SEM (cell line): Measurements from ENCODE around the gene HDAC2.

DNA sequence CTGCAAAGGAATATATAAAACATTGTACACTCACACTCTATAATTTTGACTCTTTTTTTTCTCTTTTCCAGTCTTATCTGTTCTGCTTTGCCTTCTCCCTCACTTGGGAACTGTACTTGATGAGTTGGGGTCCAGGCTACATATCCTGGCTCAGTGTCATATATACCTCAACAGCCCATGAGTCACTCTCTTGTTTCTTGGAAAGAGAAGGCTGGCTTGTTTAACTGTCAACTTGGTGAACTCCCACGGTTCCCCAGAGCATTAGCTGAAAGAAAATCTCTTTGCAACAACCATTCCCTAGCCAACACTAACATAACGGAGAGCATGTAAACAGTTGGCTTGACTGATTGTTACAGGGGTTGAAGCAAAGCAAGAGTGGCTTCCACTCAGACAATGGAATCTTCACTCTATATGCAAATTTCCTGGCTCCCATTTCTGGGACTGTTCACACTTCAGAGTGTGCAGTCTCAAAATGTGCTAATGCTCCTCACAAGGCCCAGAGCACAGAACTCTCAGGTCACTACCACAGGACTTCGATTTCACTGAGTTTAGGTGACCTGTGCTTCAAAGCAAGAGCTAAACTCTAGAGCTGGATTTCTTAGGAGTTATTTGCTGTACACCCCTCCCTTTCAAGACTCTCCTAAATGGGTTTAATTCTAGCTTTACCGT, 609.6 kb downstream of the RFPL4B start:
- PRO-cap: no peak

- PRO-cap: no peak
Observed at GRCh38 chr6:113018687-113019265, 671.6 kb downstream of the RFPL4B start.

DNA sequence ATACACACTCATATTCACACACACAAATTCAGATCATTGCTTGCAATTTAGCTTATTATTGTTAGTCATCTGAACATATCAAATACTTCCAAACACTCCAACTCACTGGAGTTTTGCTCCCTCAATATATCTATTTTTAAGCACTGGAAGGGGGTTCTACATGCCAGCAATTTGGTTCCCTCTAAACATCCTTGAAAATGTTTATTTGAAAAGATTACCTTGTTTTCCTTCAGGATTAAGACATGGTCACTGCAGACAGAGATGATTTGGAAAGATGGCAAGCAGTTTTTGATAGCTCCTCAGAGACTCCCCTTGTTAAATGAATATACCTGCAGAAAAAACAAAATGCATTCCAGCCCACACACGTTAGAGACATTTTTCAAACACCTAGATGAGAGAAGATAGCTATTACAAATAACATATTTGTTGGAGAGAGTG, 424.0 kb upstream of the MARCKS start:
- PRO-cap: no peak

DNA sequence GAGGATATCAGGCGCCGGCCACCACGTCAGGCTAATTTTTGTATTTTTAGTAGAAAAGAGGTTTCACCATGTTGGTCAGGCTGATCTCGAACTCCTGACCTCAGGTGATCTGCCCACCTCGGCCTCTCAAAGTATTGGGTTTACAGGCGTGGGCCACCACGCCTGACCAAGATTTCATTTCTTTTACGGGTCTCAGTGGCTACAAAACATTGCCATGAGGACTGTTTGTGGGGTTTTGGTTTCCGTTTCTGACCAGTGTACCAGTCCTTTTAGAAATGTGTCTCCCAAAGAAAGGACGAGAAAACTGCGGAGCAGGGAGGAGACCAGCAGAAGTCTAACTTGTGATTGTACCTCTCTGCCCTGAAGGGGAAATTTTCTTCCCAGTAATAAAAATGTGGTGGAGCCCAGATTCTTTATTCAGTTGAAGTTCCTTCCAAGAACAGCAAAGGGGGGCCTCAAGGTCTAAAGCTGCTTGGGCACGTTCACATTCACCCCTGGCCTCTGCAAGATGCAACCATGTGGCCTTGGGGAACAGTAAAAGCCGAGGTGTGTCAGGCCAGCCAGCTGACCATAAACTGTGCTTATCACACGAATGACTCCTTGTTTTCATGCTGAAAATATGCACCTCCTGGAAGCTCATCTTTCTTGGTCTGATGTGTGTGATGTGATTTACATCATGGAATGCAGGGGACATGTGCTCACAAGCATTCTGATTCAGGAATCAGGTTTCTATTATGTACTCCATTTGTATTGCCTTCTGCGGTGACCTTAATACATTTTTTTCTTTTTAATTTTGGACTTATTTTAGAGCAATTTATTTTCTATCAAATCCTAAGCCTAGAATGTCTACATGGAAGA, 211.7 kb upstream of the MARCKS start:
- PRO-cap: no peak

DNA sequence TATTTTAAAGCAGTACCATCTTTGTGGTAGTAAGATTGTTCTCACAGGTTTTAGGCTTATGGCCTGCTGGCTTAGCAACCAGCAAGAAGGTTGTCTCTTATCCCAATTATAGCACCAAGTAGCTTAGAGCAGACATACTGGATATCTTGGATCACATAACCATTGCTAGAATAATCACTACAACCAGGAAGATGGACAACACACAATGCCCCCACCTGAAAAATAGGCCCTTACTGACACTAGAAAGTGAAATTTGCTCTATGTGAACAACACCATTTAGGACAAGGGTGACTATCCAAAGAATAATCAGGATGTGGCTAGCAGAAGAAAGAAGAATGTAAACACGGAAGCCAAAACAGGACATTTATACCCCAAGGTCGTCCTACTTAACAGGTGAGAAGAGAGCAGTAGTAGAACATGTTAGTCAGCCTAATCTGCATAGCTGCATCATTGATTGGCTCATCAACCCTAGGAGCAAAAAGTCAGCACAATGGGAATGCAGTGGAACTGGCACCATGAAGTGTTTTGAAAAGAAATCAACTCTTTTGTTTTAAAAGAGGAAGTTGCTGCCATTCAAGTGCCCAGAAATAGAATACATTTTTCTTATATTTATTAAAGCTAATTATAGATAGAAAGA, 172.7 kb upstream of the MARCKS start:
- PRO-cap: no peak

- PRO-cap: no peak
Observed at GRCh38 chr6:113786134-113786603, 71.0 kb upstream of the MARCKS start.

GRCh38 chr6:113824251-113824815, 32.8 kb upstream of the MARCKS start:
- PRO-cap: no peak

GRCh38 chr6:113859451-113860466, 2.6 kb downstream of the MARCKS start:
- PRO-cap: no peak

DNA sequence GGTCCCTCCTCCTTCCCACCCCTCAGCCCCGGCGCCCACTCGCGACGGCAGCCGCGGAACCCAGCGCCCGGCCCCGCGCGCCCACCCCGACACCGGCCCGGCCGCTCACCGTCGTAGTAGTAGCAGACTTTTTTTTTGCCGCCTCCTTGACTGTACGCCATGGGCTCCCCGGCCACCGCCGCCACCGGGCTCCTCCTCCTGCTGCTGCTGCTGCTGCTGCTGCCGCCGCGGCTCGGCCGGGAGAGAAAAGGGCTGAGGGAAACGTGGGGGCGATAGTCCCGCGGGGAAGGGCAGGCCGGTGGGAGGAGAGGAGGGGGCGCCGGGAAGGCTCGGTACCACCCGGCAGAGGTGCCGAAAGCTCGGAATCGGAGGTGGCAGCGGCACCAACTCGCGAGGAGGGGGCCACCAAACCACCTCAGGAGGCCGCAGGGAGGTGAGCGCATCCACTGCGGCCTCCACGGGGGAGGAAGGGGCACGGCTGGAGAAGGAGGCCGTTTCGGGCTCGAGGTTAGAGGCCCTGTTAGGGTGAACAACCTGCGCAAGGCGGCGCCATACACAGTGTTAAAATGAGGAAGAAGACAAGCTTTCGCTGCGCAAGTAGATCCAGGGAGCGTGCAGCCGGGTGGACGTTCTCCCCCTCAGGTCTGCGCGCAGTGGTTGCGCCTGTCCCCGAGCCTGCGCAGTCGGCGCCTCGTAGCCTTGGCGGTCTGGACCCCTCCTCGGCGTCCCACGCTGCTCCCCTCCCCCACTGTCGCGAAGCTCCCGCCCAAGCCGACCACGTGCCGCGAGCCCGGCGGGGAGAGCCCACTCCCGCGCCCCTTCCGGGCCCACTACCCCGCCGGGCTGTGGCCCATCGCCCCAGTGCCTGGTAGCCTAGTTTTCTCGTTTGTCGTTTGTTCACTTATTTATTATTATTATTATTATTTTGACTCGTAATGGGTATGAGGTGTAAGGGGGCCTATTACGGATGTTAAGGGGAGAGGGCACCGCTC, at the start of gene HDAC2:
Gene HDAC2, minus strand, starts transcription at position 401 of the 992 bp plus-strand sequence.
- PRO-cap: bidirectional peak, plus-strand start at position 125 of the sequence, minus-strand start at position 121 of the sequence; bidirectional peak, plus-strand start at position 748 of the sequence, minus-strand start at position 389 of the sequence

GRCh38 chr6:114427973-114428528, 85.2 kb upstream of the HS3ST5 start:
- PRO-cap: no peak

DNA sequence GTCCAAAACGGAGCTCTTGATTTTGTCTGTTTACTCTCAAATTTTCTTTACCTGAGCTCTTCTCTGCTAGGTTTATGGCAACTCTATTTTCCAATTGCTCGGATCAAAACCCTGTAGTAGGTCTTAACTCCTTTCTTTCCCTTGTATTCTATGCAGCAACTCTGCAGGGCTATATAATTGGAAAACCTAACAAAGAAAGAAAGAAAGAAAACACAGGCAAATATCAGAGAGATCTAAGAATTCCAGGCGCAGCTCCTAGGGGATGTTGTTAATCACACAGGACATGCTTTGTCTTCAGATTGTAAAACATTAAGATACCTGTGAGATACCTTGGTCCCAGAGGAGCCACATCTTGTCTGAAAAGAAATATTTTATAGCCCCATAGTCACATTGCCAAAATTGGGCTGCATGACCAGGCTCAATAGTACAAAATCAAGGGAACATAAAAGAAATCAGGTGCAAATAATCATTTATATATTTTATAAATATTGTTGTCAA, 747.8 kb upstream of the HS3ST5 start:
- PRO-cap: no peak

- PRO-cap: no peak
Observed at GRCh38 chr6:116033820-116034060, 27.0 kb downstream of the FRK start.

DNA sequence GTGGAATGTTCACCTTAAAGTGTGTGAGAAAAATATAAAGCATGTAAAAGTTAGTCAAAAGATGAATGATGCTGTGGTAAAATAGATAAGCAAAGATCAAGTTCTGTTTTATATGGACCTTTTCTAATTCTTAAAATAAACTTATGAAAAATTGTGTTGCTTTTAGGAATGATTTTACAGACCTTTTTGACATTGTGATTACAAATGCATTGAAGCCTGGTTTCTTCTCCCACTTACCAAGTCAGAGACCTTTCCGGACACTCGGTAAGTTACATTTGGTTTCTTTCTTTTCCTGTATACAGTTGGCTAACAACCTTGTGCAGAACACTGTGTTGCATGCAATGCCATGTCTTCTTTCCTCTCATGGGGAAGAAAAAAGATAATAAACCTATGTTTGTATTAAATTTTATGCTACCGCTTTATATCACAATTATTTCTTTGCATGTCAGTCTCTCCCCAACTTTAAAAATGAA, 31.0 kb downstream of the TSPYL4 start:
- PRO-cap: no peak

DNA sequence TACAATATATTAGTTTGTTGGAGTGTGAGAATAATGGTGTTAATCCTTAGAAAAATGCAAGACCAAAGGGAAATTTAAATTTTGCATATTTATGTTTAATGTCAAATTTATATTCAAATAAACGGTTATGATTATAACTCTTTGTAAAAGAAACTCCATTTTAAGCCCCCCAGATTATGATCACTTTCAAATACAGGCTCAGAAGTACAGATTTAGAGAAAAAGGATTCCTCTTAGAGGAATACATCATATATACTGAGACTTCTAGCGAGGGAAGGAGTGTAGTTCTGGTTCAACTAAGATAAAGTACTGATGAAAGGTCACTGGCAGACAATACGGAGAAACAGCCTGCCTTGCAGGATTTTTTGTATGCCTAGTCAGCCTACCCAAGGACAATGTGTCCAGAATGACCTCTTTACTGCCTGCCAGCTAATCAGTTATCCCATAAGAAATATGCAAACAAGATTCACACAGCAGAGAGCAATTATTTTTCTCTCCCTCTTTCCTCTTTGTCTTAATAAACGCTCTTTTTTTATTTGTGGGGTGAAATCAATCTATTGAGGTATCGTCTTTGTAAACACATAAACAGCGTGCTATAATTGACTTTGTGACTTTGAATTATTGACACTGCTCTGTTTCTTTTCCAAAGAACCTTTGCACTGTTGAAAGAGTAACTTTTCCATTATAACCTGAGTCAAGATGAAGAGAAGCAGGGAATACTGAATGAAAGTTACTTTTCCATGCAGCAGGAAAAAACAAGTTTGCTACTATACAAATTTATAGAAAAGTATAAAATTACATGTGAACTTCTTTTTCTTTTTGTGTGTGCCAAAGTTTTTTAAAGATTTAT, 1.4 kb upstream of the TSPYL4 start:
- PRO-cap: no peak

- PRO-cap: bidirectional peak, plus-strand start at chr6:116392850, minus-strand start at chr6:116392774
Observed at GRCh38 chr6:116392288-116393071, 21.7 kb downstream of the DSE start.

GRCh38 chr6:116427013-116427213, 34.3 kb upstream of the CALHM6 start:
- PRO-cap: no peak

DNA sequence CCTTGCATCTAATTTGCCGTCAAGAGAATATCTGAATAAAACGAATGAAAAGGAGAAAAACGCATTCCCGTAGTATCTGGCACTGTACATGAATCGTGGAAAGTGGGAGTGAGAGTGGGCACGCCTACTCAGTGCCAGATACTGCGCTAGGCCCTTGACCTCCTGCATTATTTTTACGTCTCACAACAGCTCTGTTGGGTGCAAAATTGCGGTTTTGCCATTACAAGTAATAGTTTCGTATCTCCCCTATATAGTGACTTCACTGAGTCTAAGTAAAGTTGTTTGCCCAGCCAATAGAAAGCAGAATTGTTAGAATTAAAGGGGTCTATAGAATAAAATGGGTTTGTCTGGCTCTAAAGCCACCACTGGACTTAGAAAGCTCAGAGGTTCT, 1.4 kb downstream of the CALHM6 start:
- PRO-cap: unidirectional peak, minus-strand start at position 208 of the sequence

DNA sequence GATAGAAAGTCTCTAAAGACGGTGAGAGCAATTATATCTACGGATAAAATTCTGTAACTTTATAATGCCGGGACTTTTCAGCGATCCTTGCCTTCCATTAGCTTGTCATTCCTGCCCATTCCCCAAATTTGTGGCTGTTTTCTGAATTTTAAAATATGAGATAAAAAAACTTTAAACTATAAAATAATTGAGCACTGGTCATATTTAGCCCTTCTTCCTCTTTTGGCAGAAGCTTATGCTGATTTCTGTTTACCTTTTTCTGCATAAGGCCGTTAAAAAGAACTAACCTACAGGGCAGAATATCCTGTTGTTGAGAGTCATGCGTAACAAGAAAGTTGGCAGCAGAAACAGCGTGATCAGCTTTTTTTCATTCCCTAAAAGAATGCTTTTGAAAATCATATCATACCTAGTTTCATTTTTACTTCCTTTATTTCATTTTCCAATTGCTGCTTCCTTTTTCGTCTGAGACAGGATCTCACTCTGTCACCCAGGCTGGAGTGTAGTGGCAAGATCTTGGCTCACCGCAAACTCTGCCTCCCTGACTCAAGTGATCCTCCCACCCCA, 3.9 kb downstream of the CALHM6 start:
- PRO-cap: no peak

DNA sequence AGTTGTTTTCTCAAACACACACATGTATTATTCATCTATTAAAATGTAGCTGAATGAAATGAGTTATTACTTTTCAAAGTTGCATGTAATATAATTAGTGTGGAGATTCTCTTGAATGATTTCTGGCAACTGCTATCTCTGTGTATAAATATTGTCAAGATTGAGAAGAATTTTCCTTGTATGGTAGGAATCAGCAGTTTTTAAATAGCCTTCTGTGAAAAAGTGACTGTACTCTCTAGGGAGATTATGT, 1.1 kb downstream of the CALHM5 start:
- PRO-cap: no peak

- PRO-cap: no peak
Observed at GRCh38 chr6:116660582-116661102, 7.9 kb downstream of the ZUP1 start.